A673 (cell line): ENCODE results near the gene ALDH1L1.

DNA sequence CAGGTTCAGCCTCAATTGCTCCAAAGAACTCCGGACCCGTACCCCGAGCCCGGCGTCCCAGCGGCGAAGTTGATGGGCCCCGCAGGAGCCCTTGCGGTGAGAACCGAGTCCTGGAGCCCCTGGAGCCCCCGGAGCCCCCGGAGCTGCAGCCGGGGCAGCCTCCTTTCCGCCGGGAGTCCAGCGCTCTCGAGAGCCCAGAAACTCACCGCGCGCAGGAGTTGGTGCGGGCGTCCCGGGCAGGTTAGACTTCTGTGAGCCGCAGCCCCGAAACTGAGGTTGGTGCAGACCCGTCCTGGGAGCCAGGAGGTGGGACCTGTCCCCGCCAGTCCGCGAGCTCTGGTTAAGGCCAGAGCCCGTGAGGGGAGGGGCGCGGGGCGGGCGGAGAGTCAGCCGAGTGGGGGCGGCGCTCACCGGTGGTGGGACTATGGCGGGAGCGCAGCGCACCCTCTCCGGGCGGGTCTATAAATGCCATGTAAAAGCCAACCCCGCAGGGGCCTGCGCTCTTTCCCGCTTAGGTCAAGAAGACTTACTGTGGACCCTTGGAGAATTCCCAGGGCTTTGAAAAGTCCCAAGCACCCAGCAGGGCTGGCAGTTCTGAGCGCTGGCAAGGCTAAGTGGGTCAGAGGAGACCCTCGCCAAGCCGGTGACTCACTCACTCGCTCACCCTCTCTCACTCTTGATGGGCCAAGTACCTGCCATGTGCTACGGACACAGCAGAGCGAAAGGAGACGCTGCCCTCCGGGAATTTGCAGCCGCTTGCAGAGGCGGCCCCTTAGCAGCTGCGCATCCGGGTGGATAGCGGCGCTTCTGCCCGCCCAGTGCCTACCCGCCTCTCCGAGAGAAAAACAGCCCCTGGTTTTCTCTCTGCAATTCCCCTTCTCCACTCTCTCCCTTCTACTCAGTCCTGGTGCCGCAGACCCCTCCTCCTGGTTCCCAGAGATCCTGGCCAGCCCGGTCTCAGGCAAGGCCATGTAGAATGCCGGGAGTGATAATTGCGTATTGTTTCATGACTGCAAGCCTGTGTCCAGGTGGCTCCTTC, at the start of gene ALDH1L1:
Gene ALDH1L1 (minus strand): TSS at position 317 of the 1,039 bp plus-strand sequence.
- PRO-cap: bidirectional peak, plus-strand start at position 406 of the sequence, minus-strand start at position 338 of the sequence

GRCh38 chr3:126353125-126353572, 4.1 kb downstream of the KLF15 start:
- PRO-cap: no peak

GRCh38 chr3:126374706-126375119, 17.5 kb upstream of the KLF15 start:
- PRO-cap: no peak

DNA sequence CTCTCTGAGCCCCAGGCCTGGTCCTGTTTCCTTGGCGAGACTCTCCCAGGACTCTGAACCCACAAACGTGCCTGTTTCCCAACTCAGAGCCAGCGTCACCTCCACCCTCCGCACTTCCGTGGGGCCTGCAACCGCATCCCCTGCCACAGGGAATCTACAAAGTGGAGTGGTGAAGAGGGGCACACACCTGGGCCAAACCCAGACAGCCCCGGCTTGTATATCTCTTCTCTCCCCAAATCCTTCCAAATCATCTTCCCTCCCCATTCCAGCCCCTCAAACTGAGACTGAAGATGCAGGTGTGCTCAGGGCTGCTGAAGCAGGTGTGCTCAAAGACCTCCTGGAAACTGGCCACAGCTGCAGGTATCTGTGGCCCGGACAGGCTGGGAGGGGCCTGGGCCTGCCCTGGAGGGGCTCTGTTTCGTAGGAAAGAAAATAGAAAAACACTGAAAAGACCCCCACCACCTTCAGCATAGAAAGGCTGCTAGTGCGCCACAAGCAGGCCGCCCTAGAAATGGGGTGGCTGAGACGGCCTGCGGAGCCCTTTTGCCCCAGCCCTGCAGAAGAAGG, 34.8 kb downstream of the ZXDC start:
- PRO-cap: no peak

GRCh38 chr3:126476127-126476884, 615 bp upstream of the ZXDC start:
- PRO-cap: bidirectional peak, plus-strand start at chr3:126476276, minus-strand start at chr3:126475978; unidirectional peak, minus-strand start at chr3:126476606; unidirectional peak, minus-strand start at chr3:126476678

- PRO-cap: no peak
Observed at GRCh38 chr3:126600843-126601320, 42.1 kb upstream of the C3orf22 start.

DNA sequence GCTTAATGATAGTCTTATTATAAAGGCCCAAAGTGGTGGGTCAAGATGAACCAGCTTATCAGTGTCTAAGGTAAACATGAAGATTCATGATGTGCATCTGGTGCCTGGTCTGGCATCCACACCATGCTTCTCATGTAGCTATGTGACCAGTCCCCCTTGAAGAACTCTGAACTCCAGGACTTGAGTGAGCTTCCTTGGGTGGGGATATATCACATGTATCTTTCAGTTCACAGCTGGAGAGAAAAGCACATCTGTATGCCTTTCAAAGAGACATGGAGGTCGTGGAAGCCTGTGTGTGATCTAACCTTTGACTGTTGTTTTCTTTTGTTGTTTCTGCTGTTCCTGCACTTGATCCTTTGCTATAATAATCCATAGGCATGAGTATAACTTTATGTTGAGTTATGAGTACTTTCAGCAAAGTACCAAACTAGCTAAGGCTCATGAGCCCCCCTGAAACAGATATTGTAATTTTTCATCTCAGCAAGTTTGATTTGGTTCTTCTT, 43.6 kb upstream of the C3orf22 start:
- PRO-cap: no peak

DNA sequence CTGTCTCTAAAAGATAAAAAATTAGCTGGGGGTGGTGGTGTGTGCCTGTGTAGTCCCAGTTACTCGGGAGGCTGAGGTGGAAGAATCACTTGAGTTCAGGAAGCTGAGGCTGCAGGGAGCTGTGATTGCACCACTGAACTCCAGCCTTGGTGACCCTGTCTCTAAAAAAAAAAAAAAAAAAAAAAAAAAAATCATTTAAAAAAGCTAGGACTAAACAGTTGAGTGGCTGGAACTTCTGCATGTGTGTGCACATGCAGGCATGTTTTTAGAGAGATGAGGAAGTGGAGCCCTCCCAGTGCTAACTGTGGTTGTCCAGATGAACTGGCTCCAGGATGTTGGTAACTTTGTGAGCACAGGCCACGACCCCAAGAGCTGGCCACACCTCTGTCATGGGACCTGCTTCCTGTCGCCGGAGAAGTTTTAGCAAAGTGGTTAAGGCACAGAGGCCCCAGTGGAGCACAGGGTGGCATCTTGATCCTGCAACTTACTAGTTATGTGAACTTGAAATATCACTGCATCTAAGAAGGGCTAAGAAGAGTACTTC, 27.0 kb downstream of the CHCHD6 start:
- PRO-cap: no peak

DNA sequence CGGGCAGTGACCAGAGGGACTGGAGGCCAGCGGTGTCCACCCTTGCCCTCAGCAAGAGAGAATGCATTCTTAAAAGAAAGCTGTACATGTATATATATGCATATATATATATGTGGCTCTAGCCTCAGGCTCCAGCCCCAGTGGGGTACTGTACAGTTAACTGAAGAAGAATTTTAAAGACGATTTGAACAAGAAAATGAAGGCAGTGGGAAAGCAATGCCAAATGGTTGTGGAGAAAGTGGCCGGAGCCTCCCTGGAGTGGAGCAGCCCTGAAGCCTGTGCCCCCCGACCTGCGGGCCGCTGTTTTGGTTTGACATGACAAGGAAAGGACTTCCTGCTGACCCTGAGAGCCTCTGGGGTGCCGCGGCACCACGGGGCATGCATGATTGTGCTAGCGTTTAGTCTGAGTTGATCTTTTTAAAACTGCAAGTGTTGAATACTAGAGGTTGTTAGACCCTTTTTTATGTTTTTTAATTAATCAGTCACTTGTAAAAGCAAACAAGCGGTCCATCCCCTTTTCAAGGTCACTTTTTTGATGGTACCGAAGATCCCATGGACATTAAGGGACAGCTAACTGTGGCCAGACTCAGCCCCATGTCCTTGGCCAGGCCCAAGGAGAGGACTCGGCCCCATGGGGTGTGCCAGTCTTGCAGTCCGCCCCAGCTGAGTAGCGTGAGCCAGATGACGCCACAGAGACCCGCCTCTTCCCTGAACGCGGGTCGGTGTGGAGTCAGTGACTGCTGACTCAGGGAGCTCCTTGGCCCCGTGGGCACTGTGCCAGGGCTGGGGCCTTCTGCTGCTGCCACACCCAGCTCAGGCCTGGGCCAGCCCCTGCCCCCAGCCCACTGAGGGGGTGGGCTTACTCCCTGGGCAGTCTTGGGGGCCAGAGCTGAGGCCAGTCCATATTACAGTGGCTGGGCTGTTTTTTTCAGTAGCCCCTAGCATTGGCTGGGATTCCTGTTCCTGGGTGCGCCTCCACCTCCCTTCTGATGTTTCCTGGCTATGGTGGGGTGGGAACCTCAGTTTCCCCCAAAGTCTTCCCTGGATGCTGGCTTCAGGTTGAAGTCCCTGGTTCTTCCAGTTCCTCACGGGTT, 52.6 kb downstream of the PLXNA1 start:
- PRO-cap: no peak

- PRO-cap: no peak
Observed at GRCh38 chr3:127223962-127224549, 31.1 kb downstream of the PRR23E start.

GRCh38 chr3:127542243-127543274, 48.0 kb downstream of the TPRA1 start:
- PRO-cap: no peak

GRCh38 chr3:127543760-127544145, 46.8 kb downstream of the TPRA1 start:
- PRO-cap: no peak

DNA sequence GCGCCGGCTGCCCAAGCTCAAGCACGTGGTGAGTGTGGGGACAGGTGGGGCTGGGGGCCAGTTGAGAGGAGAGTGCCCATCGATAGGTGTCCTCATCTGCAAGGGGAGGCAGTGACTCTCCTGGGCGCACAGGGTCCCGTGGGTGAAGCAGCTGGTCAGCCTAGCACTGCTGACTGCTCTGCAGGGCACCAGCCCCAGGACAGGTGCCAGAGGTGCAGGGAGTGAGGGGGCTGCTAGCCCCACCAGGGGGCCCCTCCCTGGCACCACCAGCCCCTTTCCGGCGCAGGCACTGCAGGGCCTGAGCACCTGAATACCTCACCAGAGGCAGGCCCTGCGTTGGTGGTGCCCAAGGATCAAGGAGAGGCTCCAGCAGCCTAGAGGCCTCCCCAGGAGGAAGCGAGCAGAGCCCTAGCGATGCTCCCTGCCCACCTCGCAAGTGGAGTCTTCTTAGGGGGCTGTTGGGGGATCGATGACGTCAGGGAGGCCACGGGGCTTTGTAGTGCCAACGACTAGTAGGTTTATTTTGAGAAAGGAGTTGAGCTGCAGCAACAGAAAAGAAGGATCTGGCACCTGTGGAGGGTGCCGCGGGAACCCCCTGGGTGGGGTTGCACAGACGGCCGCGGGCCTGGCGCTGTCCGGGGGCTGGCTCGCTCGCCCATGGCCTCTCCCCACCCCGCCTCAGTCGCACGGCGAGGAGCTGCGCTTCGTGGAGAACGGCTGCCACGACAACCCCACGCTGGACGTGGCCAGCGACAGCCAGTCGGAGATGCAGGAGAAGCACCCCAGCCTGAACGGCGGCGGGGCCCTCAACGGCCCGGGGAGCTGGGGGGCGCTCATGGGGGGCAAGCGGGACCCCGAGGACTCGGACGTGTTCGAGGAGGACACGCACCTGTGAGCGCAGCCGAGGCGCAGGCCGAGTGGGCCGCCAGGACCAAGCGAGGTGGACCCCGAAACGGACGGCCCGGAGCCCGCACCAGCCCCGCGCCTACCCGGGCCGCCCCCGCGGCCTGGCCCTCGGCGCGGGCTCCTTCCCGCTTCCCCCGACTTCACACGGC, 839 bp upstream of the ABTB1 start:
- PRO-cap: bidirectional peak, plus-strand start at position 521 of the sequence, minus-strand start at position 436 of the sequence

DNA sequence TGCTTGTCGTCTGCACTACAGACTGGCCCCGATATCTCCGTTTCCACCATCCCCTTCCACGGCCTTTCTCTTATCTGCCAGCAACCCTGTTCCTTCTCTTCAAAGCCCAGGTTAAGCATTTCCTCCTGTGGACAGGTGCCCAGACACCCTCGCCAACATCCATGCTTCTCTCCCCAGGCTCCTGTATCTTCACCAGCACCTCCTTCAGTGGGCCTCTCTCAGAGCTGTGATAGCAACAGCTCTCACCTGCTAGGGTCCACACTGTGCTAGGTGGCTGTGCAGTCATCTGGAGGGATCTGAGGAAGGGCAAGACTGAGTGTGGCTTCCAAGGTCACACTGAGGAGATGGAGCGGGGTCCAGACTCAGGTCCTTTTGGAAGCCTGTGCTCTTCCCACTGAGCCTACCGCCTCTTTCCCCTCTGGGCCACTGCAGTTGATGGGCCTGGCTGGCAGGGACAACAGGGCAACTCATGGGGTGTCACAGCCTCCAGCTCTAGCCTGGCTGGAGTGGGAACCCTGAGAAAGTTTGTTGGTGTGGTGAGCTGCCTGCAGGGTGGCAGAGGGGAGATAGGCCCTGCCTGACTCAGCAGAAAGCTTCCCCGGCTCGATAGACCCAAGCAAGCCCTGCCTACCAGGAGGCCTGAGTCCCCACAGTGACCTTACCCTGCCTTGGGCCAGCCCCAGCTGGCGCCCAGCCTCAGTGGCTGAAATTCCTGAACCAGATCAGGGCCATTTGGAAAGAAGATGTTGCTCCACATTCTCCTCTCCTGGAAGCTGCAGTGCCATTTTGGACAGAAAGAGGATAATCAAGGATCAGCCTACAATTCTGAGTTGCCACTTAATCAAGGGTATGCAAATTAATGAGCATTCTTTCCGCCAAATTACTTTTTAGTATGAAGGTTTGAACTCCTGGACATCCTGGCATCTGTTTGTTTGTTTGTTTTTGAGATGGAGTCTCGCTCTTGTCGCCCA, 29.3 kb downstream of the ABTB1 start:
- PRO-cap: no peak

DNA sequence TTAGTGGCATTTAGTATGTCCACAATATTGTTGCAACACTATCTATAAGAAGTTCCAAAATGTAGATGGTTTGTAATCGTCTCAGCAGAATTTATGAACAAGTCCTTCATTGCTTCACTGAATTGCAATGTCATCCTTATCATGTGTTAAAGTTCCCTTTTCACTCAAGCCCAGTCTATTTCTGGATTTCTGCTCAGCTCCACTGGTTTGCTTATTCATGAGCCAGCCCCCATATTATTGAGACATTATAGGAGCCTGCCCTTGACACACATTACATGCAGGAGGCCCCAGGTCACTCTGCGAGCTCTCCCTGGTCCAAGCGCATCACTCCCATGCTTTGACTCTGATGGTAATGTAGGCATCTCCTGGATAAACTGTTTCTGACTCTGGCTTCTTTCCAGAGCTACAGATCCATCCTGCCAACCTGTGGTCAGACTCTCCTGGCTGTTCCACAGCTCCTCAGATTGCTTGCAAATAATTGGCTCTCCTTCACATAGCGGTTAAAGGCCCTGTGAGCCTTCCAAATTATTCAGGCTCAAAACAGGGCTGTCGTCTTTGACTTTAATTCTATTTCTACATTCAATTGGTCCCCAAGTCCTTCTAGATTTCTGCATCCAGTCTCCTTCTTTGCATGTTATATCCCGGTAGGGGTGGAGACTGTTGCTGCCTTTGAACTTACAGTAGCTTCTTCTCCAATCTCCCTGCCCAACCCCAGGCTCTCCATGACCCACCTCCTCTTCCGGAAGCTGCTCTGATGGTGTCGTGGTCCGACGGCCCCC, 57.0 kb downstream of the ABTB1 start:
- PRO-cap: no peak

DNA sequence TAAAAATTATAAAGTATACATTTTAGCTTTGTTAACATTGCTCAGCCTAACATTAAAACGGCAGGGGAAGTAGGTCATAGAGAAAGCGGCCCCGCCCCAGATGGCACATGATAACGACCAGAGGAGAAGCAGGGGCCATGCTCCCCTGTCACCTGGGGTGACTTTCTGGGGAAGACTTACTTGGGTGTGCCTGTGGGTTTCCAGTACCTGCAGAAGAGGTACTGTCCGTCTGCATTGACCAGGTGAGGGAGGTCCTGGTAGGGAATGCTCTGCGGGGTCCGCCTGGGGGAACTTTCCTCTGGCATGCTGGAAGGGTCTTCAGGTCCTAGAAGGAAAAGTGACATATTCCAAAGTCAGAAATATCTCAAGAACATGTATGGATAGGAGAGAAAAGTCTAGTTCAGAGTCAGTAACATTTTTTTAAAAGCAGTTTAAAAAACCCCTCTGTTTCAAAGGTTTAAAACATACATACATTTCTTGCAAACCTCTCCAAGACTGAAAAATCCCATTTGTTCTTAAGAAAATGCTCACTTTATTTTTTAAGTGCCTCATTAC, 724 bp downstream of the MGLL start:
- PRO-cap: no peak

GRCh38 chr3:127847983-127848539, 25.7 kb upstream of the MGLL start:
- PRO-cap: no peak

GRCh38 chr3:128011070-128011683, 41.1 kb upstream of the SEC61A1 start:
- PRO-cap: no peak

DNA sequence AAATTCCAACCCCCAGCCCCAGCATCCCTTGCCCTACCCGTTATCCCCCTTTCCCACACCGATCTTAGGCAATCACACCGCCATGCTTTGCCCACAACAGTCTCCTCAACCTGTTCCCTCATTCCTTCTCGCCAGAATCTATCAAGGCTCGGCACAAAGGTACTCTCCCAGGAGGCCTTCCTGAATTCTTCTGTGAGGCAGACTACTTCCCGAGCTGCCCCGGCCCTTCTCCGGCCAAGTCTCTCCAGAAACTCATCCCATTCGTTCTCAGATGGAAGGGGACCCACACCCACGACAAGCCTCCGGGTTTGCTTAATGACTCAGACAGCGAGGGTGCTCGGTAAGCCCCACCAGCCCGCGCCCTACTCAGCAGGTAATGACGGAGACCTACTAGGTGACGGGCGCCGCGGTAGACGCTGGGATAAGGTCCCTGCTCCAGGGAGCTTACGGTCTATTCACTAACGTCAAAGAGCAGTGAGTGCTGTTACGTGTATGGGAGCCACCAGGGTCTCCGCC, 608 bp upstream of the SEC61A1 start:
- PRO-cap: bidirectional peak, plus-strand start at position 71 of the sequence, minus-strand start outside the sequence

GRCh38 chr3:128409911-128410565, 56.7 kb downstream of the DNAJB8 start:
- PRO-cap: no peak